Measurements from ENCODE around the genes GRXCR1, LRRC66 and SGCB.

GRCh38 chr4:42641826-42642326 lies 15.0 kb downstream of the ATP8A1 start:
- PRO-cap: no peak
- RAMPAGE, long total RNA: no peak

DNA sequence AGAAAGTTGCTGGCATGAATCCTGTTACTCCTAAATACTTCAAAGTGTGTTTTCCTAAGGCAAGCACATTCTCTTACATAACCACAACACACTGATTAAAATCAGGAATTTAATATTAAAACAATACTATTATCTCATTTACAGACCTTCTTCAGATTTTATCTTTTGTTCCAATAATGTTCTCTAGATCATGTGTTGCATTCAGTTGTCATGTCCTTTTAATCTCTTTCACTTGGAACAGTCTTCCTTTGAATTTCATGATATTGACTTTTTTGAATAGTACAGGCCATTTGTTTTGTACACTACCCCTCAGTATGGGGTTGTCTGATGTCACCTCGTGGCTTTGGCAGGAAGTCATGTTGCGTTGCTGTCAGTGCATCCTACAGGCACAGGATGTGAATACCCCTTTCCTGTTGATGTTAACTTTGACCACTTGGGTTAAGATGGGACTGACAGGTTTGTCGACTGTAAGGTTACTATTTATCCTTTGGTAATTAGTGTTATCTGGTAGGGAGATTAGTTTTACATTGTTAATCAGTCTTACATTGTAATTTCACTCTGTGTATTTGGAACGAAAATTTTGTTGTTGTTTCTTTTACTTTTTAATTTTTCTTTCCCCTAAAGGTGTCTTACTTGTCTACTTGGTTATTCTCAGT lies 14.5 kb upstream of the ATP8A1 start:
- PRO-cap: no peak
- RAMPAGE, long total RNA: no peak

- PRO-cap: no peak
- RAMPAGE, long total RNA: no peak
These were observed at the start of gene GRXCR1 for GRCh38 chr4:42892290-42892846. GRXCR1 (plus strand) TSS chr4:42892713.

DNA sequence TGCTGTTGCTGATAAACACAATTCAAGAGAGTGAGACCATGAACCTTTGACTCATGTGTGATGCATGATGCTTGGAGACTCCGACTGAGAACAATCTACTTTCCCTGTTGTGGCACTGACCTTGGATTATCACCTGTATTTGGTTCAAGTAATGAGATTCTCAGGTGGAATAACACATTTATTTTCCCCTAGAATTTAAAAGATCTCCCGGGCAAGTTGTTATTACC lies 91.7 kb upstream of the GNPDA2 start:
- PRO-cap: no peak
- RAMPAGE, long total RNA: no peak

DNA sequence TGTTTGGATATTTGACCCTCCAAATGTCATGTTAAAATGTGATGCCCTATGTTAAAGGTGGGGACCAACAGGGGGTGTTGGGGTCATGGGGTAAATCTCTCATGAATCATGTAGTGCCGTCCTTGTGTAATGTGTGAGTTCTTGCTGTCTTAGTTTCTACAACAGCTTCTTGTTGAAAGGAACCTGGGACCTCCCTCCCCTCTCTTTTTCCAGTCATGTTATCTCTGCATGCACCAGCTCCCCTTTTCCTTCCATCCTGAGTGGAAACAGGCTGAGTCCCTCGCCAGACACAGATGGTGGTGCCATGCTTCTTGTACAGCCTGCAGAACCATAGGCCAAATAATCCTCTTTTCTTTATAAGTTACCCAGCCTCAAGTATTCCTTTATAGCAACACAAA lies 598.4 kb upstream of the GNPDA2 start:
- PRO-cap: no peak
- RAMPAGE, long total RNA: no peak

DNA sequence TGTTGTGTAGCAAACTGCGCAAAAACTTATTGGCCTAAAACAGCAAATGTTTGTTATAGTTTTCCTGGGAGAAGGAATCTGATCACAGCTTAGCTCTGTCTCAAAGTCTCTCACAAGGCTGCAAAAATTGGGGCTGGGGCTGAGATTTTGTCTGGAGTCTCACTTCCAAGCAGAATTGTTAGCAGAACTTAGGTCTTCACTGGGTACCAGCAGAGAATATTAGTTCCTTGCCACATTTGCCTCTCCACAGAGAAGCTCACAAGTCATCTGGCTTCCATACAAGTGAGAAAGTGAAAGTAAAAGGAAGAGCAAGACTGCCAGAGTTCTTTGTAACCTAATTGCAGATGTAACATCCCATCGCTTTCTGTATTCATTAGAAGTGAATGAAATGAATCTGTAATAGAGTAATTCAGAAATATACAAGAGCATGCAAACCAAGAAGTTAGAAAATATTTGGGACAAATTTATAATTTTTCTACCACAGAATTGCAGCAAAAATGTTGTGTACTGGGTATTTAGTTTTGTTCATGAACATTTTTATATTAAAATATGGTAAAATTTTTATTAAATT lies 624.1 kb upstream of the GNPDA2 start:
- PRO-cap: no peak
- RAMPAGE, long total RNA: no peak

- PRO-cap: no peak
- RAMPAGE, long total RNA: no peak
These were observed 1.2 kb downstream of the GABRB1 start for GRCh38 chr4:47032549-47033056.

DNA sequence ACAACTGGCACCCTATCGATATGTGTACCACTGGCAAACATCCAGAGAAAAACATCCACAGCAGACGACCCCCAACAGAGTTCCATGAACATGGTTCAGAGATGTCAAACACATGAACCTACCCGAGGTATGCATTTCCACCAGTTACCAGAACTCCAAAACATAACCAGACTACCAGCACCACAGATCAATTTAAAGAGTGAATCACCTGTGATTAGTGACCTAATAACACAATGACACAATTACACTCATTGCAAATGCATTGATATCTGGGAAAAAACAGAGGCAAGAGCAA lies 59.1 kb downstream of the TEC start:
- PRO-cap: no peak
- RAMPAGE, long total RNA: no peak

DNA sequence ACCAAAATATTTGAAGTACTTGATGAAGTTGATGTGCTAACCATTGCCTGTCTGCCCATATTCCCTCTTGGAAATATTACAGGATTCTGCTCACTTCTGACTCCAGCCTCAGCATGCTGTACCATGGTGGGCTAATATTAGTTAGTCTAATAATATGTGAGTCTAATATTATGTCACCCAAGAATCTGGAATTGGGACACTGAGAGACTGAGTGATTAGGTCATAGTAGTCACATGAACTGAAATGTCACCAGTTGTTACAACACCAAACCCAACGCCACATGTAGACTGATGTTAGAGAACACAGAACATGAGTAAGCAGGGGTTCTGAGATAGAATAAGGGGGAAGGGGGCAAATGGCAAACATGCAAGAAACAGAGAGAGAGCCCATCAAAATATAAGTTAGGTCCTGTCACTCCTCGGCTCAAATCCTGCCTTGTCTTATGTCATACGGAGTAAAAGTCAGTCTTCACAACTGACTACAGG lies 9.7 kb upstream of the SLAIN2 start:
- PRO-cap: no peak
- RAMPAGE, long total RNA: no peak

- PRO-cap: no peak
- RAMPAGE, long total RNA: no peak
These were observed 3.1 kb downstream of the FRYL start for GRCh38 chr4:48776995-48777367.

GRCh38 chr4:51850426-51851039 lies 7.6 kb downstream of the DCUN1D4 start:
- PRO-cap: no peak
- RAMPAGE, long total RNA: no peak

DNA sequence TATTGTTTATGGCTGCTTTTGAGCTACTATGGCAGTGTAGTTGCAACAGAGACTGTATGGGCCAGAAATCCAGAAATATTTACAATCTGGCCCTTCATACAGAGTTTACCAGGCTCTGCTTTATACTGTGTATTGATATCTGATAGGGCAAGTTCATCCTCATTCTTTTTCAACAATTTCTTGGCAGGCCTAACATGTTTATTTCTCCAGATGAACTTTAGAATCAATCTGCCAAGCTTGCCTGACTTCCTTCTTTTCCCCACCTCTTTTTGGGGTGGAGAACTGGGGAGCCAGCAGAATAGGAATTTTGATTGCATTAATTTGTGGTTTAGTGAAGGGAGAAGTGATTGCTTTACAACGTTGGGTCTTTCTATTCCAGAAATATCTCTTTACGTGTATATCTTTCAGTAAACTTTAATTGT lies 15.9 kb downstream of the DCUN1D4 start:
- PRO-cap: no peak
- RAMPAGE, long total RNA: no peak

DNA sequence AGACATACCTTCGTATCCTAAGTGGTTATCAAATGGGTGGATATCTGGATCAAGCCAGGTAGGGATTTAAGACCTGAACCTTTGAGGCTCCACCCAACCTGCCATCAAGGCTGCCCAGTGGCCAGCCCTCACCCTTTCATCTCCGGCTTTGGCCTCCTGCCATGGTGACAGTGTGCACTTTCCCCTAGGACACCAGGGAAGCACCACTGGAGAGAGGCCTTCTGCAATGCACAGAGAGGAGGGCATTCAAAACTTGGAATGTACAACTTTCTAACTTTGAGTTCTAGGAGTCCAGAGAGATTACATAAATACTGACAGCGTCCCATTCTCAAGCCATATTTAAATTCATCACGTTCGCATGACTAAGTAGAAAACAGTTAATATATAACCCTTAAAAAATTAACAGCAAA lies at the start of gene LRRC66:
Gene LRRC66, minus strand, starts transcription at position 68 of the 410 bp plus-strand sequence.
- PRO-cap: no peak
- RAMPAGE, long total RNA: no peak

DNA sequence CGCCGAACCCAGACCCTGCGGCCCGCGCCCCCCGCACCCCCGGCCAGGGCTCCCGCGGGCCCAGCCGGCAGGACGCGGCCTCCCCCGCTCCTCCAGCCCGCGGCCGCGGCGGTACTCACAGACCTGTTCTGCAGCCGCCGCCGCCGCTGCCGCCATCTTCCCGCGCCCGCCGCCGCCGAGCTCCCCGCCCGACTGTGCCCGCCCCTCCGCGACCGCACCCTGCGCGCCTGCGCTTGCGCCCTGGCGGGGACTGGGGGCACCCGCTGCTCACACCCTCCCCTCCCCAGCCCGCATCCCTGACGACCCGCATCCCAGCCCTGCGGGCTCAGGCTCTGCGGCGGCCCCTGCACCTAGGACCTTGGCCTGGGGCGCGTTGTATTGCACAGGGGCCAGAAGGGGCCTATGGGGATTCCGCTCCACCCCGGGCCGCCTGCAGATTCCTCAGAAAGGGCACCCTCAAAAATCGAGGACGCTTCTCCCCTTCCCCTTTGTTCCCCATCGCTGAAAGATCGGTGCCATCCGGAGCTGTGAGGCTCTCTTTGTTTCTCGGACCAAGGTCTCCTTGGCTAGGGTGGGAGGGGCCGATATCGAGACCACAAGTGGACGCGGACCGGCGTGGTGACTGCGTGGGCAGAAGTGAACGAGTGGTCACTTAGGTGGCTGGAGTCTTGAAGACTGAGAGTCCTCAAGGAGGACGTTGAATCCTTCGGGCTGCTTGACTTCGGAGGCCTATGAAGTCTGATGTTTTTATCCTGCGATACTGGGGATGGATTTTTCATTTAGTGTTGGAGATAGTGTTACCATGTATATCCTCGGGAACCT lies at the start of gene SGCB:
Gene SGCB, minus strand, starts transcription at position 196 of the 822 bp plus-strand sequence.
- PRO-cap: no peak
- RAMPAGE, long total RNA: start-site peak on the minus strand centred at position 167 of the sequence, 26 bp wide, 1,129 and 374 reads in 2 replicates

DNA sequence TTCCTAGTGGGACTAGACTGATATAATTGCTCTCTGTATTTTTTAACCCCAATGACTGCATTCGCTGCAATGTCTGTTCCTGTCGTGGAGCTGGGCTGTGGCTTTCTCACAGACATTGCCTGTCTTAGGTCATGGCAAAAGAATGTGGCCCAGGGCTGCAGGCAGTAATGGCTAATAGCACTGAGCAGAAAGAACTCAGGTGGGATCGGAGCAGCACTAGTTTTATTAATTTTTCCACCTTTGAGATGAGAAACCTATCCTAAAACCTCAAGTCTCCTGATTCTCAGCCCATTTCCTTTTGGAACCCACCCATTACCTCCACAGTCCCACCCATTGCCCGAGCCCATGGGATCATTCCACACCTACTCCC lies 23.8 kb upstream of the RASL11B start:
- PRO-cap: no peak
- RAMPAGE, long total RNA: no peak

DNA sequence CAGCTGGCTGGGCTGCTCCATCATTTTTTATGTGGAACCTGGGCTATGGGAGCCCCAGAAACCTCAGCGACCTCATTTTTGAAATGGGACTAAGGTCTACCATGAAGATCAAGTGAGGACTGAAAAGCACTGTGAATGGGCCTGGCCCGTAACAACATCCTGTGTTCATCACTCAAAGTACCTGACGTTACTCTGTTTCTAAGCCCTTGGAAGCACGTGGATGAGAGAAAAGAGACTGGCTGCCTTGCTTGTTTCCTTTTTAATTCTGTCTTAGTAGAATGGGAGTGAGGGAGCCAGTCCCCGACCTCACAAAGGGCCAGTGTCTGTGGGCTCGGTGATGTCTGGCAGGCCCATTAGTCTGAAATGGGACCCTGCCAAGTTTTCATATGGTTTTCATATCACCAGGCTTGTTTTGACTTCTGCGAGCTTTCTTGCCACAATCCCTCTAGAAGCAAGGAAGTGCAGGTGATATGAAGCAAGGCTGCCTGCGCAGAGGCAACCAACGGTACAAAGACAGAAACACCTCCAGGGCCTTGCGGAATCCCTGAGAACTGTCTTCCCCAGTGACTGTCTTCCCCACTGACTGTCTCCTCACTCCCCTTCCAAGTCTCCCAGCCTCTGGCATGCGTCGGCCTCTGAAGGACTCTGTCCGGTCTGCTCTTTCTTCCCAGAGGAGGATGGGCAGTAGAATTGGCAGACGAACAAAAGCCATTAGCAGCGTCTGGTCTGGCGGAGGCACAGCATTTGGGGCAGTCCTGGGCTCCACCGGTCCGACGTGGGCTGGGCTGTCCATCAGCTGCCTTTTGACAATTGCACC lies 20.3 kb upstream of the RASL11B start:
- PRO-cap: no peak
- RAMPAGE, long total RNA: no peak

GRCh38 chr4:52993646-52994169 lies 131.6 kb downstream of the RASL11B start:
- PRO-cap: no peak
- RAMPAGE, long total RNA: no peak

GRCh38 chr4:53365064-53365538 lies 760 bp downstream of the SCFD2 start:
- PRO-cap: no peak
- RAMPAGE, long total RNA: no peak

DNA sequence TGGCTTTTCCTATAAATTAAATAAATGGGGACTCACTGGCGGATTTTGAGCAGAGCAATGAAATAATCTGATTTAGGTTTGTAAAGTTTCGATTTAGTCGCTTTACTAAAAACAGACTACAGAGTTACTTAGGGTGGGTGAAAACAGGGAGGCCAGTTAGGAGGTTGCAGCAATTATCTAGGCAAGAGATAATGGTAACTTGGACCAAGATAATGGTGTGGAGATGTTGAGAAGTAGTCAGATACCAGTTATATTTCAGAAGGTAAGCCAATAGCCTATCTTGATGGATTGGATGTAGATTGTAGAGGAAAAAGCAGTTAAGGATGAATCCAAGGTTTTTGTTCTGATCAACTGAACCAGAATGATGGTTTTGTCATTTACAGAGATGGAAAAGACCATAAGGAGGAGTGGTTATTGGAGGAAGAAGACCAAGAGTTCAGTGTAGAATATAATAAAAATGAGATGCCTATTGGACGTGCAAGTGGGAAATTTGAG lies 23.9 kb downstream of the FIP1L1 start:
- PRO-cap: no peak
- RAMPAGE, long total RNA: no peak

DNA sequence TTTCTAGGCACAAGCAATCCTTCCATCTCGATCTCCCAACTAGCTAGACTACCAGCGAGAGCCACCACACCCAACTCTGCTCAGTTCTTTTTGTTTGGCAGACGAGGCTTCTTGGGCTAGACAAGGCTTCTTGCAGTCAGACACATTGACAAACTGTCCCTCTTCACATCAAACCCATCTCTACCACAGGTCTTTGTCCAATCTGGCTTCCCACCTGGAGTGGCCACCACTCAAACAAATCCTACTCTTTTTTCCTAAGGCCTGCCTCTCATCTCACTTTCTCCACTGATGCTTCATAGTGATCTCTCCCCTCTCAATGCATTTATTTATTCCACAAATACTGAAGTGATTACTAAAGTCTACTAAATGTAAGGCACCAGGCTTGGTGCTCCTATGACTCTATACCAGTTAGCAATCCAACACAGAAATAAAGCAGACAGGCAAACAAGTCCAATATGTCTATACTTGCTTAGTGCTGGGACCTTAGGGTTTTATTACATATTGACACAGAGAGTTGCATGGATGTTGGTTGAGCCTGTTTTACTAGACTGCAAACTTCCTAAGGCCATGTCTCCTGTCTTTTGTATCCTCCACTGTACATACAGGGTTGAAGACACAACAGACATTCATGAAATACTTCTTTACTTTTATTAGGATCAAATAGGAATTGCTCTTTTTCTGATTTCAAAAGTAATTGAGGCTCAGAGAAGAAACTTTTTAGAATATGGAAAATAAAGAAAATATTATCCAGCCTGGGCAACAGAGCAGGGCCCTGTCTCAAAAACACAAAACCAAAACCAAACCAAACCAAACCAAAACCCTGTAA lies 69.1 kb downstream of the LNX1 start:
- PRO-cap: no peak
- RAMPAGE, long total RNA: no peak

All from spinal cord (tissue), 3 donors.